ENCODE data around the genes EDRF1 and FOXI2.

DNA sequence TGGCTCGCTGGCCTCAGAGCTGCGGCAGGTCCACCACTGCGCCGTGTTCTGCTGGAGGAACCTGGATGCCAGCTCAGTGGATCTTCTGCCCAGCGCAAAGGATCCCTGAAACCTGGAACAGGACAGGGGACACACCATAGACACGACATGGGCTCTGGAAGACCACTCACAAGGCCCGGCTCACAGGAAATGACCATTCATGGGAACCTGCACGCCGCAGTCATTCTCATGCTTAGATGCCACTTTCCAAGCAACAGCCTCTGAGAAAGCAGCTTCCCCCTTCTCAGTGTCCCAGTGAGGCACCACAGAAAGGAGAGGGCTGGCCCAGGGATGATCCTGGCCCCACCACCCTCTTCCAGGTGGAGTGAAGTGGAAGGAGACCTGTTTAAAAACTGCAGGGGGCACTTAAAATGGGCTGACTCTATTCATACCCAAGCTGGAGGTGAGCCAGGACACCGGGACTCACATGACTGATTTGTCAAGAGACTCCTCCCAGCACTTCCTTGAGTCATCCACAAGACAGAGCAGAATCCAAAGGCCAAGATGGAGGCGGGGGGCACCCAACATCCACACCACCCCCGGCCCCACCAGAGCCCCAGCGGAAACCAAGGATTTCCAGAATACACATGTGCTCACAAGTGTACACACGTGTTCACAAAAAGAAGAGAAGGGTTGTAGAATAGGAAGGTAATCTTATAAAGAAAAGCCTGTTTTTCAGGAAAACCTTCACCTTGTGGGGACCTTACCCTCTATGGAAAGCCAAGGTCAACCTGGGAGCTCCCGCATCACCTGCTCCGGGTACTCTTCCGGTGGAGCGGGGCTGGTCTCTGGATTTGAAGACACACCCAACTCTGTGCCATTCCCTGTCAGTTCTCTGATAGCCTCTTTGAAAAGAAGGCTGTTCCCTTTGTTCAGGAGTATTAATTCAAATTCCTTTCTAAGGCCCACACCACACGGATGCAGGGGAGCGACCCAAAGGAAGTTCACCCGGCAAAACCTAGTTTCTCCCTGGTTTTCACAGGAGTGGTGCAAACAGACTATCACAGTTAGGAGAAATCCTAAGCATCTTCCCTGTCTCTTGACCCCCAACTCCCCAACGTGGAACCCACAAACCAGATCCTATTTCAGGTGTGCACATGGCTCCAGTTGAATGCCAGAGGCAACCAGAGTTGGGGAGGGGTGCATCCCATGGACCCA, 121.5 kb upstream of the CTBP2 start:
- PRO-cap, result unidirectional peak, plus-strand start at position 515 of the sequence

- PRO-cap, result no peak
These were observed 253.5 kb upstream of the CTBP2 start for GRCh38 chr10:125281481-125281680.

- PRO-cap, result no peak
These were observed 309.3 kb upstream of the CTBP2 start for GRCh38 chr10:125337105-125337607.

GRCh38 chr10:125718802-125719797, at the start of gene EDRF1:
TSS of gene EDRF1 (plus strand) at chr10:125719709.
- PRO-cap, result bidirectional peak, plus-strand start at chr10:125719234, minus-strand start at chr10:125719150; bidirectional peak, plus-strand start at chr10:125719710, minus-strand start at chr10:125719419

- PRO-cap, result no peak
These were observed 147.7 kb downstream of the ADAM12 start for GRCh38 chr10:126240478-126241041.

GRCh38 chr10:126264705-126264952, 123.6 kb downstream of the ADAM12 start:
- PRO-cap, result no peak

- PRO-cap, result no peak
These were observed 40.4 kb downstream of the ADAM12 start for GRCh38 chr10:126347927-126348166.

DNA sequence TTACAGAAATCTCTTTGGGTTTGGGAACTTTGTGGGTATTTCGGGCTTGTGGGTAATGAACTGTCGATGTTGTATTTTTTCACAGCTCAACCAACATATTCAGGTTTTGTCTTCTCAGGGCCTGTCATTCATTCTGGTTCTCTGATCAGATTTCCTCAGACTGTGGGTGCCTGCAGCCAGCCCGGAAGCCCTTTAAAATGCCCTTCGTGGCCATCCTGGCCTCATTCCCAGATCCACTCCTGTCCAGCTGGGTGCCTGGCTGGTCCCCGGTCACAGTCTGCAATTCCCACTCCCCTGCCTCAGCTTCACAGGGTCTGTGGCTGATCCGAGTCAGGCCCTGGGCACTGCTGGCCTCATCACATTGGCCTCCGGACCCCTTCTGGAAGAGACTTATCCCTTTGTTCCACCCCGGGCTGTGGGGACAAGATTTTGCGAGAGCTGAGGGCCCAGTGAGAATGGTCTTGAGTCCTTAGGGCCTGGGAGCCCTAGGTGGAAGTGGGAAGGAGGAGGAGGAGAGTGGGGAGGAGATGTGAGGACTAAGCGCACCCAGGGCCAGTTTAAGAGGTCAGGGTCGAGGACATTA, 12.1 kb downstream of the DOCK1 start:
- PRO-cap, result no peak

DNA sequence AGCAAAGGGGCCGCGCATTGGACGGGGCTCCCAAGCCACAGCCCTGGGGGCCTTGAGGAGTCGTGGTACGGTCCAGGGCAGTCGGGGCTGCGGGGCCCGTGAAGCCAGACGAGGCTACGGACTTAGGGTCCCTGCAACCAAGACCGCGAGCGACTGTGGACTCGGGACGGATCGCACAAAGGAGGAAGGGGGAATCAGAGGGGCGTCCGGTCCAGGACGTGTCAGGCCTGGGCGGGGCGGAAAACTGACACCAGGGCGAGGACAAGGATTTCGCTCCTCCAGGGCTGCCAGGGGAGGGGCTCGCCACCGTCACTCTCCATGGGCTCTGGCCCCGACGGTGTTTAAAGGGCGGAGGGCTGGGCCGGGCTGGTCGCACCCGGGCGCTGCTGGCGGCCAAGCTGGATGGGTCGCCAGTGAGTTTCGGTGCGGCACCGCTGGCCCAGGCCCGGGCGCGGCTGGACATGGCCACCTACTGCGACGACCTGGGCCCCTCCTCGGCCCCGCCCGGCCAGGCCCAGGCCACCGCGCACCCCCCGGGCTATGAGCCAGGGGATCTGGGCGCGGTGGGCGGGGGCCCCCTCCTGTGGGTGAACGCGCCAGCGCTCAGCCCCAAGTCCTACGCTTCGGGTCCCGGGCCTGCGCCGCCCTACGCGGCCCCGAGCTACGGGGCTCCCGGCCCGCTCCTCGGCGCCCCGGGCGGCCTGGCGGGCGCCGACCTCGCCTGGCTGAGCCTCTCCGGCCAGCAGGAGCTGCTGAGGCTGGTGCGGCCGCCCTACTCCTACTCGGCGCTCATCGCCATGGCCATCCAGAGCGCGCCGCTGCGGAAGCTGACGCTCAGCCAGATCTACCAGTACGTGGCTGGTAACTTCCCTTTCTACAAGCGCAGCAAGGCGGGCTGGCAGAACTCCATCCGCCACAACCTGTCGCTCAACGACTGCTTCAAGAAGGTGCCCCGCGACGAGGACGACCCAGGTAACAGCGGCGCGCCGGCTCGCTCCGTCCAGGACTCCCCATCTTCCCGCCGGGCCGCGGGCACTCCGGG, at the start of gene FOXI2:
Gene FOXI2, plus strand, starts transcription at position 373 of the 1,042 bp plus-strand sequence.
- PRO-cap, result no peak

DNA sequence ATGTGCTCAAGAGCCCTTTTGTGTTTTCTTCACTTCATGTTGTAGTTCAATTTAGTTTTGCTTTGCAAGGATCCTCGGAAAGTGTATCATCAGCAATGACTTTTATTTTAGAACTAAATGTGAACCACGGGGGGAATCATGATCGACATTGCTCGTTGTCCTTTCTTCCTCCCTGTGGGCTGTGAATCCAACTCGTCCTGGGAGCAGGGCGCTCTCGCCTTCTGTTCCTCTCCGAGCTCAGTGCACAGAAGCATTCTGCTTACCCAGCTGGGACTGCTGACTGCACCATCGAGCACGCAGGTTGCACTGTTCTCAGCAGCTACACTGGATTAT, 92.3 kb downstream of the PTPRE start:
- PRO-cap, result no peak

- PRO-cap, result no peak
These were observed 93.6 kb downstream of the PTPRE start for GRCh38 chr10:128000528-128000960.

DNA sequence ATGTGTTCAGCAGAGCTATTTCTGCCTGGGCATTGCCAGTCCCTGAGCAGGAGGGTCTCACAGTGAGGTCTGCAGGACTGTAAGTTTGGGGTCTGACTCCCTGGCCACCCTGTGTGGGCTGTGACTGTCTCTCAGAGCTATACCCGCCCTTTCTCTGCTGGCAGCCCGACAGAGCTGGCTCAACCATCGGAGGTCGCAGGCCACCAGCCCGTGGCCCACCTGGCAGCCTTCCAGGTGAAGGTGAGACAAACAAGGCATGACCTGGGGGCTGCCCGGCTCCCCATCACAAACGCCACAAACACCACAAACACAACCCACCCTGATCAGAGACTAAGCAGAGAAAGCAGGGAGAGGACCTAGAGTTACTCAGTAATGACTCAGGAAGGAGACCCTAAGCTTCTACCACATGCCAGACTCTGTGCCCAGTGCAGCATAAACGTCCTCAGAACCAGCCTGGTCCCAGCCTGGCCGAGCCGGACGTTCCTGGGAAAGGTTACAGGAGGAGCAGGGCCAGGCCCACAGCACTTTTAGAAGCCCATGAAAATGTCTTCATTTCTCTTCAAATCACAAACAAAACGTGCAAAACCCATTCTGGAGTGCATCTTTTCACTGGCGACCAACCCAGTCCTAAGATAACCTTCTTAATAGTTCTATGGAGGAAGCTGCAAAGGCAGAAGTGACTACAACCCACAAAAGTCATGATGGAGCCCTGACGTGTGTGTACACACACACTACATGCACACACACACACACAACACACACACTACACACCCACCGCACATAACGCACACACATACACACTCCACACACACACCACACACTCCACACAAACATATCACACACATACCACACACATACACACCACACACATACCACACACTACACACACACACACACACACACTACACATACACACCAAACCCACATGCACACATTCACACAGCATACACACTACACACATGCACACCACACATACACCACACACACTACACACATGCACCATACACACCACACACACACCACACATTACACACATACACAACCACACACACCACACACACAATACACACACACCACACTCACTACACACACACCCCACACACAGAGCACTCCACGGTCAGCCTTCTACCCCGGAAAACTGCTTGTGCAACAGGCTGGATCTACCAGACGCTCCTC, 66.6 kb downstream of the MKI67 start:
- PRO-cap, result no peak

GRCh38 chr10:128063758-128064819, 62.1 kb downstream of the MKI67 start:
- PRO-cap, result bidirectional peak, plus-strand start at chr10:128063928, minus-strand start at chr10:128063898; bidirectional peak, plus-strand start at chr10:128064969, minus-strand start at chr10:128064769

- PRO-cap, result no peak
These were observed 48.4 kb downstream of the MKI67 start for GRCh38 chr10:128077818-128078220.

DNA sequence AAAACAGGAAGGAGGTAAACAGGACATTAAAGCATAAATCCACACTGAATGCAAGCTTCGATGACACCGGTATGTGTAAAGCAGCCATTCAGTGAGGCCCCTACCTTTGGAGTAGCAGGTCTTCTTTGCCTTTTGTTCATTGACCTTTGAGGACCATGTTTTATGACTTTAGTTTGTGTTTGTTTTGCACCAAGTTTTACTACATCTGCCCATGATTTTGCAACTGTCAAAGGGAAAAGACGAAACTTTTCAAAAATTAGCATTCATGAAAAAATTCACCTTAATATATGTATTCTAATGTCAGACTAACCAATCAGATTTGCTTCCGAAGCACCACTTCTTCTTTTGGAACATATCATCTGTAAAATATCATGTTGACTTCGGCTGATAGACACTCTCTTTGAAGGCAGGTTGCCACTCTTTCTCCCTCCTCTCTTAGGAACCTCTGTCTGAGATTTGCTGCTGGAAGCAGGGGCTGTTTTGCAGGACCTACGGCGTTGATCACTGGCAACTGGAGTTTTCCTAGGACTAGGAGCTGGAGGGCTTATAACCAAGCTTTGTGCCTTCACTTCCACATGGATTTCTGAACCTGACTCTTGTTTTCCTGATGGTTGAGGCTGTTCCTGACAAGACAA, 14.3 kb downstream of the MKI67 start:
- PRO-cap, result no peak

DNA sequence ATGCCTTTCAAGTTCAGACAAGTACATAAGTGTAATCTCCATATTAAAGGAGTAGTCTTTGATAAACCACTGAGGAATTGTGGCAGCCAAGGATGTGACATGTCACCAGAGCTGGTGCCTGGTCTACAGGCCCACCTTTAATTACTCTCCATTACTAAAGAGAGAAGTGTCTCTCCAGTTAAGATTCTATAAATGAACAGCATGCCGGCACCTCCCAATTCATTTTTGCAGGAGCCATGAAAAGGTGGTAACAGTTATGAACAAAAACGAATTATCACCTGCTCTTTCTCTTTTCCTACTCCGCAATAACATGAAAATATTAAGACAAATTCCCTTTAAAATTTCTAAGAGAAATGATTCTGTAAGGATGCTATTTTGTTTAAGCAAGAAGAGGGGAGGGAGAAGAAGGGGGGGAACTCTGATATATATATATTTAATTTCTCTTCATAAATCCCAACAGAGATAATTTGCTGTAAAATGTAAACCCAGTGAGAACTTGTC, 569.1 kb upstream of the MKI67 start:
- PRO-cap, result no peak

GRCh38 chr10:128926606-128927133, 540.4 kb upstream of the MGMT start:
- PRO-cap, result no peak

DNA sequence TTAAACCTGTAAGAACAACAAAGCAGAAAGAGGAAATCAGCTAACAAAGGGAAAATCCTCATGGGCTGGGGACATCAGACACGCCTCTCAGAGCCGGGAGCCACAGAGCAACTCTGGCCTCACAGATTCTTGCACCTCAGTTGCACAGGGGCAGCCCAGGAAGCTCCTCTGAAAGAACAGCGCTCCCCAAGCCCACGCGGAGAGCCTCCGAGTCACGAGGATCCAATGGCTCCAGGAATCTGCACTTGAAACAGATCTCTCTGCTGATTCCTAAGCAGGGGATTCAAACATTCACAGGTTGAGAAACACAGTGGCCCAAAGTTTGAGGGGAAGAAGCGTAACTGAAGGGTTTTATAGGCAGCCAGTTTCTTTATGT, 213.2 kb upstream of the MGMT start:
- PRO-cap, result no peak

GRCh38 chr10:129277764-129278284, 189.2 kb upstream of the MGMT start:
- PRO-cap, result no peak

GRCh38 chr10:129892499-129893244, 71.4 kb downstream of the EBF3 start:
- PRO-cap, result no peak

Data from SEM (cell line).